Measurements from ENCODE around the genes LMNB2 and GADD45B.

DNA sequence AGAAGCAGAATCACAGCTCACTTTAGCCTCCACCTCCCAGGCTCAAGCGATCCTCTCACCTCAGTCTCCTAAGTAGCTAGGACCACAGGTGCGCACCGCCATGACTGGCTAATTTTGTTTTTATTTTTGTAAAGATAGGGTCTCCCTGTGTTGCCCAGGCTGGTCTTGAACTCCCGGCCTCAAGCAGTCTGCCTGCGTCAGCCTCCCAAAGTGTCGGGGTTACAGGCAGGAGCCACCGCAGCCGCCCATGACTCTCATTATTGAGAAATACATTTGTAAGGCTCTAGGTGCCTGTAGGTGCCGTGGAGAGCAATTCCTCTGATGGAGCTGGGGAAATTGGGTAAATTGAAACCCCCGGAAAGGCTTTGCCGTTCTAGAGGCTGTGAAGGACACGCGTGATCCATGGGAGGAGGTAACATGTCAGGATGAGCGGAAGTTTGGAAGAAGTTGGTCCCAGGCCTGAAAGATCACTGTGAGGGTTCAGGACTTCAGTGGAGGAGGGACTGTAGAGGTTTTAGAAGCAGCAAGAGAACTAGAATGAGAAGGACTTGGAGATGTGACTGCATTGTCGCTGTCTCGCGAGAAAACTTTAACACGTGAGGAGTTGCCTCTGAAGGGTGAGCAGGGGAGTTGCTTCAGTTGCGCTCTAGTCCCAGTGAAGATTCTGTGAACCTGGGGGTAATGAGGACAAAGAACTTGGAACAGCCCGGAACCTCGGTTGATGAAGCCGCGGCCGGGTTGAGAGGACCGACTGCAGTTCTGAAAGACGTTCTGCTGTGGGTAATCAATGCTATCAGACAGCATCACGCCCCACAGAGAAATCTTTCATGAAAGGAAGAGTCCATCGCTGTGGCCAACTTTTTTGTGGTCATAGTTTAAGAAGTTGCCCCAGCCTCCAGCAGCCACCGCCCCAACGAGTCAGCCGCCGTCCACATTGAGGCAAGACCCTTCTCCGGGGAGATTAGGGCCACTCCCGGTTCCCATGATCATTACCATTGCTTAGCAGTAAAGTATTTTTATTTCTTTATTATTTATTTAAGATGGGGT, 25.2 kb downstream of the CSNK1G2 start:
- RRBS: no CpG with 5 or more reads among the region's 34 CpGs

DNA sequence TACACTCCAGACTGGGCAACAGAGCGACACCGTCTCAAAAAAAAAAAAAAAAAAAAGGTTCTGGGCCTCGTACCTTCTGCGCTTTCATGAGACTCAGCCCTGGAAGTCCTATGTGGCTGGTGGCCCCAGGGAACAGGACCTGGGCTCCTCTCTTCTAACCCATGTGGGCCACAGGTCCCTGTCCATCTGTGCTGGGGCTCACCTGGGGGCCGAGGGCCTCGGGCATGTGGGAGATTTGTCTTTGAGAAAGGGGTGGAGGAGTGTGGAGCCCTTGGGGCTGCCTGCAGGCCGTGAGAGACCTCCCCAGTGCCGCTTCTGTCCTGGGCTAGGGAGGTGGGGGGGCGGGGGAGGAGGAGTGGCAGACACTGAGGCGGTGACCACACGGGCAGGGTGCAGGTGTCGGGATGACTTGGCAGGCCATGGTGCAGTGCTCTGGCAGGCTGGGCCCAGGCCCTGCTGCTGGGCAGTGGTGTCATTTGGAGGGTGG, 36.8 kb downstream of the CSNK1G2 start:
- RRBS: no CpG with 5 or more reads among the region's 12 CpGs

- RRBS: no CpG with 5 or more reads among the region's 24 CpGs
Observed at GRCh38 chr19:2040312-2041035, 10.6 kb downstream of the MKNK2 start.

DNA sequence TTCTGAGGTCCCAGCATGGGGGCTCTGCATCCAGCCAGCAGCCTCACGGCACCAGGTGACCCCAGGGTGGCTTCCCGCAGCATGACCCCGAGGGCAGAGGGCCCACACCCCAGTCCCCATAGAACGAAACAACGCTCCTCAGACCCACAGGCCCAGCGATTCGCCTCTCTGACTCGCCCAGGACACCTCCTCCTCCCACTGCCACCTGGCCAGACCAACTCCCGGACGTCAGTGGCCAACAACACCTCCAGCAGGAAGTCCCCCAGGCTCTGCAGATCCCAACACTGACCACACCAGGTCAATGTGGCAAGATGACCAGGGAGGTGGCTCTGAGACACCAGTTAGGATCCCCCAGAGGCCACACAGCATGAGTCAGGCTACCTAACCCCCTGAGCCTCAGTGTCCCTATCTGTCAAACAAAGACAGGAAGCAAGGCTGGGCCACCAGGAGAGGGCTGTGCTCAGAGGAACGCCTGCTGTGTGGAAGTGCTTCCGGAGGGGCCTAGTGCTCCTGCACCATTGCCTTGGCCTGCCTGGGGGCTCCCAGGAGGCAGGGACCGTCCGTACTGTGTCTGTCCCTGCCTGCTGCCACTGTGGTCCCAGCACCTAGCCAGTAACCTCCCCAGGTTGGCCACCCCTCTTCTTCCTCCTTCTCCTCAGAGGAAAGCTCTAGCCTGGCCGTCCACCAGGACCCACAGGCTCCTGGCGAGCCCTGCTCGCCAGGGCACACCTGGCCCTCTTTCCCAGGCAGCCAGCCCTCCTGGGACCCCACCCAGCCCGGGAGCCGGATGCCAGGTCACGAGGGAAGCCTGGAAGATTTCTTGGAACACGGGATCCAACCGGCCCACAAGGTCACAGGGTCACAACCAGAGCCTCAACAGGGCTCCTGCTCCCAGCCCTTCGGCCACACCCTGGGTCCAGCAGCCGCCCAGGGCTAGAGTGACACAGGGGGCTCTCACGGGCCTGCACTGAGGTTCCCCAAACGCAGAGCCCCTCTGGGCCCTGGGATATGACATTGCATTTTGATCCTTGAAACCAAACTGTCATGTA, 5.8 kb downstream of the MKNK2 start:
- RRBS: 45% methylated on average over 4 of the region's 26 CpGs

GRCh38 chr19:2059057-2060280, 8.4 kb upstream of the MKNK2 start:
- RRBS: no CpG with 5 or more reads among the region's 40 CpGs

GRCh38 chr19:2099216-2100268, 2.8 kb downstream of the IZUMO4 start:
- RRBS: 92% methylated on average over 2 of the region's 38 CpGs

- RRBS: no CpG with 5 or more reads among the region's 21 CpGs
Observed at GRCh38 chr19:2179745-2180255, 16.1 kb downstream of the DOT1L start.

- RRBS: 92% methylated on average over 4 of the region's 30 CpGs
Observed at GRCh38 chr19:2216666-2217517, 19.2 kb downstream of the PLEKHJ1 start.

DNA sequence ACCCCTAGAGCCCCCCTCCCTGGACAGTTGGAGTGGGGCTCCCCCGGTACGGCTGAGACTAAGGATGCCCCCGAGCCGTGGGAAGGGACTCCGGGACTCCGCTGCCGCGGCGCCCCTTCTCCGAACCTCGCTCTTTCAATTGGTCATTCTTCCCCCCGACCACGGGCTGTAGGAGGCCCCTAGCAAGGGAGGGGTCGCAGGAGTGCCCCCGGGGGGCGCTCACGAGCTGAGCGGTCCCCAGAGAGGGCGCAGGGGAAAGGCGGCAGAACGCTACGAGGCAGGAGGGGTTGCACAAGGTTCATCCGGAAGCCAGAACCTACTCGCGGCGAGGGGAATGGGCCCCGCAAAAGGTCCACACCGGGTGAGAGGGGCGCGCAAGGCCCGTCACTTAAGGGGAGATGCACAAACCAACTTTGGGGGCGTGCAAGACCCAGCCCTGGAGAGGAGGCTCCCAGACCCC, 3.1 kb downstream of the JSRP1 start:
- RRBS: 84% methylated on average over 16 of the region's 32 CpGs

GRCh38 chr19:2280820-2281213, 1.2 kb downstream of the PEAK3 start:
- RRBS: no CpG with 5 or more reads among the region's 17 CpGs

DNA sequence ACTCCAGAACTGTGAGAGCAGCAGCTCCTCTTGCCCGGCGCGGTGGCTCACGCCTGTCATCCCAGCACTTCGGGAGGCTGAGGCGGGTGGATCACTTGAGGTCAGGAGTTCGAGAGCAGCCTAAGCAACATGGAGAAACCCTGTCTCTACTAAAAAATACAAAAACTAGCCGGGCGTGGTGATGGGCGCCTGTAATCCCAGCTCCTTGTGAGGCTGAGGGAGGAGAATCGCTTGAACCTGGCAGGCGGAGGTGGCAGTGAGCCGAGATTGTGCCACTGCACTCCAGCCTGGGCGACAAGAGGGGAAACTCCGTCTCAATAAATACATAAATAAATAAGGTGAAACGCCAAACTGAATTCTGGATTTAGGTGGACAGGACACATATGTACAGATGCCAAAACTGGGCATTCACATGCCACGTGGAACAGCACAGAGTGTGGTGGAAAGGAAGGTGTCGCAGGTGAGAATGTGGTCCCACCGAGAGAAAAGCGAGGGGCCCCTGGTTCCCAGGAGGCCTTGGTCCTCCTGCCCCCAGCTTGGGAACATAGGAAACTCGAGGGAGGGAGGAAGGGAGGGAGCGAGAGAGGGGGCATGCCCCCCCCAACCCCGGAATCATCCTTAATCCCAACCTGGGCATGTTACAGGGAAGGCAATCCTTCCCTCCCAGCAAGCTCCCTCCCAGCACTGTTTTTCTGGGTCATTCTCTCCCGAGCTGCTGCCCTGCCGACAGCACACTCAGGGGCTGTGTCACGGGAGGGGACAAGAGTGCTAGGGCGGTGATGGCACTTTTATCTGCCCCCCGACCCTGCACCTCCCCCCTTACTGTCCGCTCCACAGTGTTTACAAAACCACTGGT, 12.3 kb downstream of the LINGO3 start:
- RRBS: 6% methylated on average over 1 of the region's 29 CpGs

DNA sequence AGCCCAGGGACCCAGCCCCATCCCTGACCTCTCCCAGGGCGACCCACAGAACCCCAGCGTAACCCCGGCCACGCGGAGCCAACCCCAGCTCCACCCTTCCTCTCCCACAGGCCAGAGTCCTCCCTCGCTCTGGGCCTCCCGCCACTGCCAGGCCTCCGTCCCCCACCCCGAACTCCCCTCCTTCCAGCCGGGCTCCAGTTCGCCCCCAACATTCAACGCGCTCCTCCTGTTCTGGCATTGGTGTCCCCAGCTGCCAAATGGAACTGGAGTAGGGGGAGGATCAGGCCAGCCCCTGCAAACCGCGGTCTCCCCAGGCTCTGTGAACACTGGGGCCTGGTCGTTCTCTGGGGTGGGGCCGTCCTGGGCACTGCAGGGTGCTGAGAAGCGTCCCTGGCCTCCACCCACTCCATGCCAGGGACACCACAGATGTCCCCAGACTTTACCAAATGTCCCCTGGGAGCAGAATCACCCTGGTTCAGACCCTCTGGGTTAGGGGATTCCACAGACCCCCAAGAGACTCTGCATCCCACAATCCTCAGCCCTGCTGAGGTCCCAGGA, 7.3 kb downstream of the LINGO3 start:
- RRBS: no CpG with 5 or more reads among the region's 18 CpGs

- RRBS: under 1% methylated on average over 10 of the region's 63 CpGs
Observed at GRCh38 chr19:2427750-2428832, 705 bp upstream of the TIMM13 start.

DNA sequence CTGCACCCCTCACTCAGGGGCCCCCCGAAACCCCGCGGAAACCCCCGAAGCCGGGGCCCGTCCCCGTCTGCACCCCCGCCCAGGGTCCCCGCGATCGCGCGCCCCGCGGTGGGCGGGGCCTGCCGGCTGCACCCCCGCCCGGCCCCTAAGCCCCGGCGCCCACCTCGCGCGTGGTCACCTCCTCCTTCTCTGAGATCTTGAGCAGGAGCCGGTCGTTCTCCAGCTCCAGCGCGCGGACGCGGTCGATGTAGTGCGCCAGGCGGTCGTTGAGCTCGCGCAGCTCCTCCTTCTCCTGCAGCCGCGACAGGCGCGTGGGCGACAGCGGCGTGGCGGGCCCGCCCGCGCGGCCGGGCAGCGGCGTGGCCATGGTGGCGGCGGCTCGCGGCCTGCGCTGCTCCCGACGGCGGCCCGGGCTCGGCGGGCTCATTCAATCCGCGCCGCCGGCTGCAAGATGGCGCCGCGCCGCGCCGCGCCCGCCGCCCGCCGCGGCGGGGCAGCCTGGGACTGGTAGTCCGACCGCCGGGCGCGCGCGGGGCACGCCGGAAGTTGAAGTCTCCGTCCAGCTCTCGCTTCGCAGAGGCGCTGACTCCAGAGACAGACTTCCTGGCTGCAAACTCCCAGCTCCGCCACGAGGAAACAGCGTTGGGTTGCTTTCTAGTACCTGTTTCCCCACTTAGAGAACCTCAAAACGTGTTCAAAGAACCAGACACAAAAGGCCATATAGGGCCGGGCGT, at the start of gene LMNB2:
LMNB2 (minus strand) TSS at position 453 of the 734 bp plus-strand sequence.
- RRBS: 1% methylated on average over 41 of the region's 99 CpGs

- RRBS: no CpG with 5 or more reads among the region's 66 CpGs
Observed at GRCh38 chr19:2476078-2476983, at the start of gene GADD45B. TSS of gene GADD45B (plus strand) at chr19:2476127.

DNA sequence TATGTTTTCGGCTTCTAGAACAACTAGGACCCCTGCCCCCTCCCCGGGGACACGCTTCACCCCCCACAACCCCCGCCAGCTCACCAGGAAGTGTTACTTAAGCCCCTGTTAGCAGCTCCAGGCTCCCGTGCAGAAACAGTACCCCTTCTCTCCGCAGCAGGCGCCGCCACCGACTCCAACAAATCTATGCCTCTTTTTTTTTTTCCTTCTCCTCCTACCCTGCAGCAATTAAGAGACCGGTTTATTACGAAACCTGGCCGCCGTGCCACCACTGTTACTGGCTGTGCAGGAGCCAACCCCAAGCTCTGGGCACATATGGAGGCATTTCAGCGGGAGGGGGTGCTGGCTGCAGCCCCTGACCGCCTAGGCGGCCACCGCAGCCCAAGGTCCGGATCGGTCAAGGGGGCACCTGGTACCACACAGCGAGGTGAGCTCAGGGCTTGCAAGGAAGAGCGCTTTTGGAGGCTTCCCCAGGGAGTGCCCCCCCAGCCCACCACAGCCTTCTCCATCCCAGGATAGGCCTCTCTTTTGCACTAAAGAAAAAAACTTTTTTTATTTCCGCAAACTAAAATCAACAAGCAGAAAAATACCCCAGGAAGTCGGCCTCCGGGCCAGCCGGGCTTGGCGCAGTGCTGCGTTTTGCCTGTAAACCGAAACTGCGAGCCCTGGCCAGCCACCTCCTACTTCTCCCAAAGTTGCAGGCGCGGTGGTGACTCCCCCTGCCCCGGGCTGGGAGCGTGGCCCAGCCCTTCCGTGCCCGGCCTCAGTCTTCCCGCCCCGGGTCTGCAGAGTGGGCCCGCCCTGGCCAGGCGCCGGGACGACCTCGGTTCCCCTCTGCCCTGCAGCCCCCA, 2.6 kb downstream of the GADD45B start:
- RRBS: 55% methylated on average over 10 of the region's 42 CpGs

DNA sequence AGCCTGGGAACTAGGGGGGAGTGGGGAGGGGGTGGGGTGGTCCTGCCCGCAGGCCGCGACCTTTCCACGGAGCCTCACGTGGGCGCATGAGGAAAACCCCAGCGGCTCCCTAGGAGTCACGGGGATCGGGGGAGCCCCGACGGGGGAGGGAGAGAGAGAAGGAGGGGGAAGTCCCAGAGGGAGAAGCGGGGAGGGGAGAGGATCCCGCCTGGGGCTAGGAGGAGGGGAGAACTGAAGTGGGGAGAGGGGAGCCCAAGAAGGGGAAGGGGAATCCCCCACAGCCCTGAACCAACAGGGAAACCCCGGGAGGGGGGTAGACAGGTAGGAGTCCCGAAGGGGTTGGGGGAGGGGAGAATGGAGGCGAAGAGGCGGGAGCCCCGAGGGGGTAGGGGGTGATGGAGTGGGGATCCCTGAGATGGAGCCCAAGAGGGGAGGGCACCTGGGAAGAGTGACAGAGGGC, 3.2 kb downstream of the GADD45B start:
- RRBS: no CpG with 5 or more reads among the region's 18 CpGs

GRCh38 chr19:2542310-2543135, 66.6 kb downstream of the GADD45B start:
- RRBS: no CpG with 5 or more reads among the region's 22 CpGs

GRCh38 chr19:2567472-2568164, 91.7 kb downstream of the GADD45B start:
- RRBS: 93% methylated on average over 4 of the region's 23 CpGs

- RRBS: no CpG with 5 or more reads among the region's 12 CpGs
Observed at GRCh38 chr19:2665204-2665511, 37.3 kb downstream of the GNG7 start.